BE2C (cell line): ENCODE measurements around the genes MAX, PLEK2 and RDH12.

DNA sequence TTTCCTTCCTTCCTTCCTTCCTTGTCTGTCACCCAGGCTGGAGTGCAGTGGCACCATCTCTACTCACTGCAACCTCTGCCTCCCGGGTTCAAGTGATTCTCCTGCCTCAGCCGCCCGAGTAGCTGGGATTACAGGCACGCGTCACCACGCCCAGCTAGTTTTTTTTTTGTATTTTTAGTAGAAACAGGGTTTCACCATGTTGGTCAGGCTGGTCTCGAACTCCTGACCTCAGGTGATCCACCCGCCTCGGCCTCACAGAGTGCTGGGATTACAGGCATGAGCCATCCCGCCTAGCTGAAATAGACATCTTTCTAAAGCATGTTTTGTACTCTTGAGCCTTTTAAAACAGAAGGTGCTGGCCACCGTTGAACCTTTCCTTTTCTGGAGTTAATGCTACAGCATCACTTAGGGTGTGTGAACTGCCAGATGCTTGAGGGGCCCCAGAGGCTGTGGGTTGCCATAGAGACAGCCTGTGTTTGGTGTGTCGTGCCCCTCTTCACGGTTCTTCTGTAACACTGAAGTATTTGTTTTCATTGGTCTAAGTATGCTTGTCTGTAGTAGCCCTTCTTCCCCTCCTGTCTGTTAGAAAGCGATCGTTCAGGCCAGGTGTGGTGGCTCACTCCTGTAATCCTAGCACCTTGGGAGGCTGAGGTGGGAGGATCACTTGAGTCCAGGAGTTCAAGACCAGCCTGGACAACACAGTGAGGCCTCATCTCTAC, 30.7 kb downstream of the PLEKHG3 start:
- RRBS: no CpG with 5 or more reads among the region's 15 CpGs

DNA sequence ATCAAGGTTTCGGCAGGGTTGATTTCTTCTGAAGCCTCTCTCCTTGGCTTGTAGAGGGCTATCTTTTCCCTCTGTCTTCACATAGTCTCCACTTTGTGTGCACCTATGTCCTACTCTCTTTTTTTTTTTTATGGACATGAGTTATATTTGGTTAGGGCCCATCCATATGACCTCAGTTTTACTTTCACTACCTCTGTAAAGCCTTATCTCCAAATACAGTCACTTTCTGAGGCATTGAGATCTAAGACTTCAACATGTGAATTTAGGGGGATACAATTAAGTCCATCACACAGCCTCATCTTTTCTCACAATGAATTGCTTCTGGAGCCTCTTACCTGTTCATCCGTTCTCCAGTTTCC, 5.9 kb upstream of the SPTB start:
- RRBS: no CpG with 5 or more reads among the region's 2 CpGs

DNA sequence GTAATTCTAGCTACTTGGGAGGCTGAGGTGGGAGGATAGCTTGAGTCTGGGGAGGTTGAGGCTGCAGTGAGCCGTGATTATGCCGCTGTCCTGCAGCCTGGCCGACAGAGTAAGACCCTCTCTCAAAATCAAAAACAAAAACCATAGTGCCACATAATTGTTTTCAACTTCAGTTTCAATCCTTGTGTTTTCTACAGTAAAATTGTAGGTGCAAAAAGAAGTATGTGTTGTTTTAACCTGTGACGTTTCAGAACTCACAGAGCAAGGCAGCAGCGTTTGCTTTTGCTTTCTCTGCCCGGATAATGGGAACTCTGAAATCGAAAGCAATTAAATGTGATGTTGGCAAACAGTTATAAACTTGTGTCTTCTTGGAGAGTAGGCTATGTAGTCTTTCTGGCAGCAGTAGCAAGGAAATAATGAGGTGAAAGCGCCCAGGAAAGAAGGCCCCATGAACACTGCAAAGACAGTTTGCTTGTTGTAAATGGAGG, 39.0 kb downstream of the FNTB start:
- RRBS: no CpG with 5 or more reads among the region's 8 CpGs

GRCh38 chr14:65101927-65102772, at the start of gene MAX:
Gene MAX, minus strand, starts transcription at chr14:65102517.
- RRBS: 1% methylated on average over 24 of the region's 78 CpGs

- RRBS: no CpG with 5 or more reads among the region's 1 CpG
Observed at GRCh38 chr14:65104570-65104858, 2.2 kb upstream of the MAX start.

DNA sequence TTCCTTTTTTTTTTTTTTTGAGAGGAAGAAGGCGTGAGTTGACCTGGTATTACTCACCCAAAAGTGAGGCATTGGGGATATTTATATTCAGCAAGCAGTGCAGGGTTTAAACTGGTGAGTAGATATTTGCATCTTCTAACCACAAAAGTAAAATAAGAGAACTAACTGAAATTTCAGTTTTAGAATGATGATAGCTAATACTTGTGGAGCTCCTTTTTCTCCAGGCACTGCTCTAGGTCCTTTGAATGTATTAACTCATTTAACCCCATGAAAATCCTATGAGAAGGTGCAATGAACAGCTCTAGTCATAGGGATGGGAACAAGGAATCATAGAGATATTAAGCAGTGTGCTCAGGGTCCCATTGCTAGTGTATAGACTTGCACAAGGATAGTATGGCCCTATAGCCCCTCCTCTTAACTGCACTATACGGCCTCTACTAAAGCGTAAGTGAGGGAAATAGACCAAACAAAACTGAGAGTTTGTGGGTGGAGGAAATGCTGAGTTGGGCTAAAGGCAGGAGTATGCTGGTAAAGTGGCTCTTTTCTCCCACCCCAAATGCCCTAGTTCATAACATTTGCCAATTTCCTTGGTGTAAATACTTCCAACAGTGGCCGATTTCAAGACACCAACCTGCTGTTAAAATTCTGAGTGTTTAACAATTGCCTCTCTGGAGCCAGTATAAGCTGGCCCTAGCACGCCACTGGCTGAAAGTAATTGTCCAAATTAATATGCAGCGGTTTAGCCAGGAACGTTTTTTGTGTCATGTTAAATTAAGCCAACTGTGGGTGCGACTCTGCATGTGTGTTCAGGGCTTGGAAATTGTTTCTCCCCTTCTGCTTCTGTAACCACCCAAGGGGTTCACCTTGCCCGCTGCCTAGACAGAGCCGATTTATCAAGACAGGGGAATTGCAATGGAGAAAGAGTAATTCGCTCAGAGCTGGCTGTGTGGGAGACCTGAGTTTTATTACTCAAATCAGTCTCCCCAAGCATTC, 104.5 kb upstream of the MAX start:
- RRBS: no CpG with 5 or more reads among the region's 11 CpGs

GRCh38 chr14:65282537-65283177, 129.9 kb upstream of the FUT8 start:
- RRBS: 86% methylated on average over 2 of the region's 10 CpGs

DNA sequence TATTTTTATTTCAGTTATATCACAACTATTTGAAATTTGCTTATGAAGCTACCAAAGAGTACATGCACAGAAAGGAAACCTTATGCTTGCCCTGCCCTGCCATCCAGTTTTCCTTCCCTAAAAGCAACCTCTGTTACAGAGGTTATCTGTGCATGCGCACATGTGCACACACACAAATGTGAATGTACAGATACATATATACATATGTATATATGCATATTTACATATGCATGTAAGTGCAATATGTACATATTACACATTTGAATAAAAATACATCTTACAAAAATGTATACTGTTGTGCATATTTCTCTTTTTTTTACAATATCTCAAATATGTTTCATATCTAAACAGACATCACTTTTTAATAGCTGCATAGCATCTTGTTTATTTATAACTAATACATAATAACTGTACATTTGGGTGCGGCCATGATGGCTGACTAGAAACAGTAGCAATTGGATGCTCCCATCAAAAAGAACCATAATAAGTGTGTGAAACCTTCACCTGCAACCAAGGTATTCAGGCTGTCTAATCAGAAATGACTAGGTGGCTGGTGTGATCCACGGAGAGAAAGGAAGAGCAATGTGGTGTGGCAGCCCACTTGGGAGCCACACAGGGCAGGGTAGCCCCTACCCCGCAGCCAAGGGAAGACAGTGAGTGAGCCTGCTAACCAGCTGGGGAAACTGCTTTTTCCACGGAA, 193.2 kb downstream of the GPHN start:
- RRBS: no CpG with 5 or more reads among the region's 5 CpGs

GRCh38 chr14:66979302-66979829, 209.9 kb upstream of the GARIN2 start:
- RRBS: no CpG with 5 or more reads among the region's 2 CpGs

DNA sequence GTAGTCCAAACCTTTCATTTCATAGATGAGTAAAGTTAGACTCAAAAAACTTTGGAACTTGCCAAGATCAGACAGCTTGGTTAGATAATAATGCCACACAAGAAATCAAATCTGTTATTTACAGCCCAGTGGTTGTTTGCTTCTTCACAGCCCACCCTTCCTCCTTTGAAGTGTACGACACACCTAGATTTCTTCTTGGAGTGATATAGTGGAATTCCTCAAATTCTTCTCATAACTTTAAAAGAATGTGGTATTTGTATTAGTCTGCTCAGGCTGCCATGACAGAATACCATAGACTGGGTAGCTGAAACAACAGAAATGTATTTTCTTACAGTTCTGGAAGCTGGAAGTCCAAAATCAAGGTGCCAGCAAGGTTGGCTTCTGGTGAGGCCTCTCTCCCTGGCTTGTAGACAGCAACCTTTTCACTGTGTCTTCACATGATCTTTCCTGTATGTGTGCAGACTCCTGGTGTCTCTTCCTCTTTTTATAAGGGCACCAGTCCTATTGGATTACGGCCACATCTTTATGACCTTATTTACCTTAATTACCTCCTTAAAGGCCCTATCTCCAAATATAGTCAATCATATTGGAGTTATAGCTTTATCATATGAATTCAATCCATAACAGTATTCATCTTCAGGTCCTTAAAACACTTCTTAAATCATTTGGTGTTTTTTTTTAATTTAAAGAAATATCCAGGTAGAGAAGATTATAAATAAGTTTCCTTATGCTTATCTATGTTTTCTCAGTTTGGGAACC, 21.3 kb upstream of the GARIN2 start:
- RRBS: no CpG with 5 or more reads among the region's 2 CpGs

DNA sequence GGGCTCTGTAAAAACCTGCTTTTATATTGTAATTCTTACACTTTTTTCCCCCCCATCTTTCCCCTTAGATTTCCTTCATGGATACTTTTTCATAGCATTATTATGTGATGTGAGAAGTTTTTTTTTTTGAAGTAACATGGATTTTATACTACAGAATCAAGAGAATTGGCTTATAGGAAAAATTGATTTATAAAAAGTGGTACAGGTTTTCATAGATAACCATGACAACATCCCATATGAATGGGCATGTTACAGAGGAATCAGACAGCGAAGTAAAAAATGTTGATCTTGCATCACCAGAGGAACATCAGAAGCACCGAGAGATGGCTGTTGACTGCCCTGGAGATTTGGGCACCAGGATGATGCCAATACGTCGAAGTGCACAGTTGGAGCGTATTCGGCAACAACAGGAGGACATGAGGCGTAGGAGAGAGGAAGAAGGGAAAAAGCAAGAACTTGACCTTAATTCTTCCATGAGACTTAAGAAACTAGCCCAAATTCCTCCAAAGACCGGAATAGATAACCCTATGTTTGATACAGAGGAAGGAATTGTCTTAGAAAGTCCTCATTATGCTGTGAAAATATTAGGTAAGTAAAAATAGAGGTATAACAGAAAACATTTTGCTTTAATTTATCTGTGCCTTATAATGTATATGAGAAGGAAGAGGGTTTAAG, 37.9 kb downstream of the PALS1 start:
- RRBS: no CpG with 5 or more reads among the region's 8 CpGs

DNA sequence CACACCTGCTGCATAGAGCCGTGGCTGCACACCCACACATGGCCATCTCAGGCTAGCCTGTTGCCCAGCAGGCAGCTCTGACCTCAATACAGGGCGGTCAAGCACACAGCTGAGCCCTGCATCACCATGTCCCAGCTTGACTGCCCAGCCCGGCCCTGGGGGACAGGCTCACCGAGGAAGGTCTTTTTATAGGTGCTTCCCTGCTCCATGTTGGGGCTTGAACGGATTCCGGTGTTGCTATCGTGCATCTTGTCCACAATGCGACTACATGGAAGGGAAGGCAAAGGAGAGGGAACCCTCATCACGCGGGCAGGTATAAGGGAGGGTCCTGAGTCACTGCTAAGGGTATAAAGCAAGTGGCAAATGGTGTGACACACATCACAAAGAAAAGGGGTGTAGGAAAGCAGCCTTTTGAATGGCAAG, 19.0 kb downstream of the PLEK2 start:
- RRBS: 90% methylated on average over 4 of the region's 10 CpGs

GRCh38 chr14:67411835-67412554, at the start of gene PLEK2:
Gene PLEK2, minus strand, starts transcription at chr14:67412165.
- RRBS: 5% methylated on average over 12 of the region's 66 CpGs

DNA sequence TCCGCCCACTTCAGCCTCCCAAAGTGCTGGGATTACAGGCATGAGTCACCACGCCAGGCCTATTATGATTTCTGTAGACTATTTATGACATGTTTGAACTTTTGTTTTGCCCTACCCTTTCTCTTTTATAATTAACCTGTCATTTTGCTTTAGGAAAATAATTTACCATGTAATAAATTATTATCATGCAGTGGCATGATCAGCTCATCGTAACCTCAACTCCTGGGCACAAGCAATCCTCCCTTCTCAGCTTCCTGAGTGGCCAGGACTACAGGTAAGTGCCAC, at the start of gene RDH12:
TSS of gene RDH12 (plus strand) at position 225 of the 285 bp plus-strand sequence.
- RRBS: no CpG with 5 or more reads among the region's 3 CpGs

DNA sequence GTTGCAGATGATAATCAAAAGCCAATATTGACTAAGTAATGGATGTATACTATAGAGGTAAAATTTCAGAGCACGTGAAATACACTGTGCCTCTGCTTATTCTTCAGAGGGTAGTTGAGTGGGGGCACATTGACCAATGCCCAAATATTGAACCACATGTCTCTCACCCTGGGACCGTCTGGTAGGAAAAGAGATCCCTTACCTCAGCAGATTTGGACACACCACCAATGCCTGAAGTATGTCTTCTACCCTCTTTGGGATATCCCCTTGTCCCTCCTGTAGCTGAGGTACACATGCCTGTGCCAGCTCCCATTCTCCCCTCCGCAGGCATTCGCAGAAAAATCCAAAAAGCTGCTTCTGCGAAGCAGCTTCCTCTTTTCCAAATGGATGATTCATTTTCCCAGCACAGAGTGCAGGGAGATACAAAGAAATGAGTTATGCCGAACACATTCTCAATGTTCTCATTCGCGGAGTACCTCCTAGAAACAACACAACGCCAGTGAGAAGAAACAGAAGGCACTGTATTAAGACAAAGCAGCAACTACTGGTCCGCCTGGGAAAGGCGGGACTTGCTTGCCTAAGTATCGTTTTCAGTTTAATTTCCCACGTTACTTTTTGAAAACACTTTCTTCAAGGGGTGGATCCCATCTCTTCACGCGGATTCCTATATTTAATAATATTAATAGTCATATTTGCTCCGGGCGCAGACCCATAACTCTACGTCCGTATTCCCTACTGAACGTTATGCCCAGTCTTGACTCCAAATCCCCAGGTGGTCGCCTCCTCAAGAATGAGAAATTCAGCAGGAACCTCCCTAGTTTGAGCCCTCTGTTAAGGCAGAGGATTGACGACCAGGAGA, 593 bp downstream of the ZFYVE26 start:
- RRBS: no CpG with 5 or more reads among the region's 22 CpGs

DNA sequence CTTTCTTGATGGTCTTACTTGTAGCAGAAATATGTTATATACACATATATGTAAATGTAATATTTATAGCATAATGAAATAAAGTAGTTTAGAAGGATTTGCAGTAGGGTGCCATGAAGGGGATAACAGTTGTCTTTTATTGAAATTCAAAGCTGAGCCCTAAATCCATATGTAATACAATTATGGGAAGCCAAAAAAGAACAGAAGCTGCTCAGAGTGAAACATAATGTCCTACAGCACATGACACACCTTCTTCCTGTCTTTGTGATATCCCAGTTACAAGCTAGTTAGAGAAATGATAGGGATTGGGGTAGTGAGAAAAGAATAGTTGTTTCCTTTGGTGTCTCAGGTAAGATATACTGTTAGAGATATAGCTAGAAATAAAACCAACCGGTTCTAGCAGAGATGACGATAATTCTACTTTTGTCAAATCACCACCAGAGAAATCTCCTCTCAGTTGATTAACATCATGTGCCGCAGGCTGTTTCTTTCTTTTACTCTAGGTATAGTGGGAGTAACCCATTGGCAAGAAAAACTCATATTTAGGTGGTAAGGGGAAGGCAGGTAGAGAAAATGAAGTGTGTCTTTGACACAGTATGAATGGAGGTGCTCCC, 117.6 kb downstream of the RAD51B start:
- RRBS: no CpG with 5 or more reads among the region's 3 CpGs

GRCh38 chr14:68166878-68167735, 347.5 kb downstream of the RAD51B start:
- RRBS: no CpG with 5 or more reads among the region's 6 CpGs

DNA sequence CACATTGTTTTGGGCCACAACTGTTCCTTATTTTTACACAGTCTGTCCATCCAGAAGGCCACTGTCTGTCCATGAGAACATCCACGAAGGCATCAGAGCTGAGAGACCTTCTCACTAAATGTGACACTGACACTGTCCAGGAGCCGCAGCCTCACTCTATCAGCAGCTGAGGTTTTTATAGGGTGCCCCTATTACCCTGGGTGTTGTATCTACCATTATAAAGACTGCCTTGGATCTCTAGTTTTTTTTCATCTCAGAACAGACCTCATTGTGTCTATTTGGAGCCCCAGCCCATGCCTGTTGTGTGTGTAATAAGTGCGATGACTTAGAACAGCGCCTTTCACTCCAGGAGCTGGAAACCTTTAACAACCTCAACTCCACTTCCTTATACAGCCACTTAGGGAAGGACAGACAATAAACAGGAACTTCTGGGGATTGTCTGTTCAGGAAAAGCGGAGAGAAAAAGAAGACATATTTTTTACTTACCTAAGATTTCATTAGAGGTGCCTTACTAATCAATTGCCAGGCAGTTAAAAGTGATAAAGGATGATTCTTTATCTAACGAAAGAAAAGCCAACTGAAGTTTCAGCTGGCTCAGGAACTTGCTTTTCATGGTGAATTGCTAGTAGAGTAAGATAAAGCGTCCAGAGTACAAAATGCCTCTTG, 420.5 kb downstream of the RAD51B start:
- RRBS: no CpG with 5 or more reads among the region's 7 CpGs

- RRBS: no CpG with 5 or more reads among the region's 3 CpGs
Observed at GRCh38 chr14:68331321-68331822, 461.5 kb downstream of the ZFP36L1 start.